ENCODE results near the genes IL24 and PIGR.

GRCh38 chr1:206083256-206083656 is 30.3 kb downstream of the RHEX start:
- PRO-cap: no peak
- RAMPAGE, long total RNA: start-site peak on the plus strand at chr1:206083523-206083599, 24 reads

- PRO-cap: no peak
- RAMPAGE, long total RNA: no peak
Observed at GRCh38 chr1:206203033-206203386, 331 bp upstream of the SRGAP2 start.

DNA sequence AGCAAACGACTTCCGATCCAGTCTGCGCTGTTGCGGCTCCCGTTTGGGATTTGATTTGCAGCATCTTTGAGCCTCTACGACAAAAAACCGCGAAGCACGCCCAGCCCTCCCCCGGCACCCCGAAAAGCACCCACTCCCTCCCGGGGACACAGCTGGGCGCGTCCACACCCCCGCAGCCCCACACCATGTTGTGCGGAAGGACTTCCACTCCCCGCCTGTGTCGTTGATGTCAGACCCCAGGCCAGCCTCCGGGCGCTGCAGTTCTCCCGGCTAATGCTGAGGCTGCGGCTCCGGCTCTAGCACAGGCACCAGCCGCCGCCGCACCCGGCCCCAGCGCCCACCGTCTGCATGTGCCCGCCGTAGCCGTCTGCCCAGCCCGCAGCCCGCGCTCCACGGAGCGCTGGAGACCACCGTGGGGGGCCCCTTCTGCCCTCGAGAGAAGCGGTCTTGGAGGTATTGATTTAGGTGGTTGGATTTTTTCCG is 2.1 kb downstream of the SRGAP2 start:
- PRO-cap: no peak
- RAMPAGE, long total RNA: no peak

GRCh38 chr1:206464385-206465384 is 5.6 kb upstream of the IKBKE start:
- PRO-cap: no peak
- RAMPAGE, long total RNA: no peak

- PRO-cap: no peak
- RAMPAGE, long total RNA: no peak
Observed at GRCh38 chr1:206517947-206518774, 10.8 kb downstream of the RASSF5 start.

- PRO-cap: no peak
- RAMPAGE, long total RNA: no peak
Observed at GRCh38 chr1:206557749-206558755, 50.7 kb downstream of the RASSF5 start.

DNA sequence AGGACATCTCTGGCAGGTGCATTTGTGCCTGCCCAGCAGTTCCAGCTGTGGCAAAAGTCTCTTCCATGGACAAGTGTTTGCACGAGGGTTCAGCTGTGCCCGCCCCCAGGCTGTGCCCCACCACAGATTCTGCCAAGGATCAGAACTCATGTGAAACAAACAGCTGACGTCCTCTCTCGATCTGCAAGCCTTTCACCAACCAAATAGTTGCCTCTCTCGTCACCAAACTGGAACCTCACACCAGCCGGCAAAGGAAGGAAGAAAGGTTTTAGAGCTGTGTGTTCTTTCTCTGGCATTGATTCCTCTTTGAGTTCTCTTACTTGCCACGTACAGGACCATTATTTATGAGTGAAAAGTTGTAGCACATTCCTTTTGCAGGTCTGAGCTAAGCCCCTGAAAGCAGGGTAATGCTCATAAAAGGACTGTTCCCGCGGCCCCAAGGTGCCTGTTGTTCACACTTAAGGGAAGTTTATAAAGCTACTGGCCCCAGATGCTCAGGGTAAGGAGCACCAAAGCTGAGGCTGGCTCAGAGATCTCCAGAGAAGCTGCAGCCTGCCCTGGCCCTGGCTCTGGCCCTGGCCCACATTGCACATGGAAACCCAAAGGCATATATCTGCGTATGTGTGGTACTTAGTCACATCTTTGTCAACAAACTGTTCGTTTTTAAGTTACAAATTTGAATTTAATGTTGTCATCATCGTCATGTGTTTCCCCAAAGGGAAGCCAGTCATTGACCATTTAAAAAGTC is 25.0 kb downstream of the EIF2D start:
- PRO-cap: unidirectional peak, plus-strand start at position 489 of the sequence
- RAMPAGE, long total RNA: no peak

DNA sequence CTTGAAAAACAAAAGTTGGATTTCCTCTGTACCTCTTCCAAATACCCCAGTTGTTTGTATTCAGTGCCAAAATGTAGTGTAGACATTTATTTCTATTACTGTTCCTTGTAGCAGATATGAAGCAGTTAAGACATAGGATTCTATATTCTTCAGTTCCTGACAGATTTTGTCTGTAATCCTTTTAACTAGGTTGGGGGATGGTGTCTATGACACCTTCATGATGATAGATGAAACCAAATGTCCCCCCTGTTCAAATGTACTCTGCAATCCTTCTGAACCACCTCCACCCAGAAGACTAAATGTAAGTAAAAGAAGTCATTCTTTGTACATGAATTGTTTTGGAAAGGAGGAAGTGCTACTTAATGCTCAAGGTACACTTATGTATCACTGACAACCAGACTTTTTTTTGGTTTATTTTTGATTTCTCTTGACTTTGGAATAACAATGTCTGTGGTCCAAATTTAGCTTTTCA is 2.2 kb downstream of the DYRK3 start:
- PRO-cap: no peak
- RAMPAGE, long total RNA: no peak

DNA sequence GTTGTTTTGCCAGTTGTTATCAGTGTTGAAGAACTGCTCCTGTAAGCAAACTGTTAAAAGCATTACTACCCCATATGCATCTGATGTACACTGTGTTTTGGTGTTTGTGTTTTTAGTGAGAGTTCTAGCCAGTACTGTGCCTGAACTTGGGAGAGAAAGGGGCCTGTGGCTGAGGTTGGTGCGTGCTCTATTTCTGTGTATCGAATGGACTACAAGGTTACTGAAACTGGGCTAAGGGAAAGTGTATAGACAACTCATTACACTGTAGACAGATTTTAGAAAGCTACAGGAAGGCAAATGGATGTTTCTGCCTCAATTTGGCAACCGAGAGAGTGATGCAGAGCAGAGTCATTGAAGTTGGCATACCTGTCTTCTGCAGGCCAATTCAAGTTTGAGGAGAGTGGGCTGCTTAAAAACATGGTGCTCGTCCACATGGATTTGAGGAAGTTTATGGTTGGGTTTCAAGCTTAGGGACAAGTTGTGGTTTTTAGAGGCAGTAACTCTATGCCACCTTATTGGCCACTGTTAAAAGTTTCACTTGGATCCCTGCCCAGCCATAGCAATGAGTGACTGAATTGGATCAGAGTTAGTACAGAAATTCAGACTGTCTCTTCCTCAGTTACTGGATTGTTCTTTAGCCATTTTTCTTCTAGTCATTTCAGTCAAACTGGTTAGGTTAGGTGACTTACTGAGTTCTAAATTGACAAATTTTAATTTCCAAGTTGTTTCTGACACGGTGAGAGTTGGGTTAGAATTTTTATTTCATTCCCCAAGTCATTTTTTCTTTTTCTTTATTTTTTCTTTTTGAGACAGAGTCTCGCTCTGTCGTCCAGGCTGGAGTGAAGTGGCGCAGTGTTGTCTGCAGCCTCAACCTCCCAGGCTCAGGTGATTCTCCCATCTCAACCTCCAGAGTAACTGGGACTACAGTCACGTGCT is 17.2 kb downstream of the DYRK3 start:
- PRO-cap: no peak
- RAMPAGE, long total RNA: no peak

DNA sequence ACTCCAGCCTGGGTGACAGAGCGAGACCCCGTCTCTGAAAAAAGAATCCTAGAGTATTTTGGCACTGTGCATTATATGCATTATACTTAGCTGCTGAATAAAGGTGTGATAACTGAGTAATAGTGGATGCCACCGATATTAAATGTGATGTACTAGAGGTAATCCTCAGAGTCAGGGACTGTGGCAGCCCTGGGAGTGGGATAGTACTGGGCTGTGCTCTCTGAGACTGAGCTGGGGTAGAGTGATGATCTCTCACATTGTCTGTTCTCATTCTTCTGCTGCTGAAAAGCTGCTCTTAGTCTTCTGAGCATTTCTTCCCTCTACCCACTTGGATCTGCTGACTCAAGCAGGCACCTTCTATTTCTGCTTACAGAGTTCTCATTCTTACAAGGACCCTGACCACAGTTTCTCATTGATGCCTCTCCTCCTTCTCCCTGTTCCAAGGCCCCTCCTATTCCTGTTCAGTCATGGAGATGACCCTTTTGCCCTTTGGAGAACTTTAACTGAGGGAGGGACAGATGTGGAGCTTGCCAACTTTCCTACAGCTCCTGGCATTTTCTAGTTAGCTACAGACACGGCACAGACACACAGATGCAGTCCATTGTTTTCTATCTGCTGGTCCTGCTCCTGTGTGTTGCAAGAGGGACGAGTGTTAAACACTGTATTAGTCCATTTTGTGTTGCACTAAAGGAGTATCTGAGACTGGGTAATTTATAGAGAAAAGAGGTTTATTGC is 12.1 kb downstream of the MAPKAPK2 start:
- PRO-cap: no peak
- RAMPAGE, long total RNA: start-site peak on the plus strand centred at position 414 of the sequence, 538 bp wide, 23 reads

DNA sequence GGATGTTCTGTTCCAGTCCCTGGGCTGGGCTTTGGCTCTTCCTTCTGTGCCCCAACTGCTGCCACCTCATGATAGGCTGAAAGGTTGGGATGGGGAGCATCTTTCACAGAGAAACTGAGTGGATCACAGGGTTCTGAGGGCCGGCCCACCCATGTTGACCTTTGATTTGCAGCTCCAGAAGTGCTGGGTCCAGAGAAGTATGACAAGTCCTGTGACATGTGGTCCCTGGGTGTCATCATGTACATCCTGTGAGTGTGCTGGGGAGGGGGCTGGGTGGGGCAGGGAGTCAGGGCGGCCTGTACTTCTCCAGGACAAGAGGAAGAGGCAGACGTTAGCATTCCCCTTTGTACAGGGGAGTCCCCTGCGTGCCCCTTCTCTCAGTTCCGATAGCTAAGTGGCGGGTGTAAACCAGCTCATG is 40.0 kb upstream of the IL19 start:
- PRO-cap: no peak
- RAMPAGE, long total RNA: no peak

DNA sequence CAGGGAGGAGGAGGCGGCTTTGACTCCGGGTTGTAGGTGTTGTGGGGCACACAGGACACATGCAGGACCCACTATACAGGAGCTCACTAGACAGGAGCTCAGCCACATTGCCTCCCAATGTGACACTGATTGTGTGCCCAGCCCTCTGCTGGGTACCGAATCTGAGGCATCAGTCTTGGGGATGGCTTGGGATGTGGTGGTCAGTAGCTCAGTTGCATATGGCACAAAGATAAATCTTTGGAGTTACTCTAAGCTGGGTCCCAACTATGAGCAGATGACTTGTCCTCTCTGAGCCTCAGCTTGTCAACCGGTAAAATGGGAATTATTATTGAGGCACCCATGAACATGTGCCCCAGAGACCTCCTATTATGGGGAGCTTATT is 29.1 kb upstream of the IL19 start:
- PRO-cap: no peak
- RAMPAGE, long total RNA: no peak

GRCh38 chr1:206769732-206770452 is 681 bp upstream of the IL19 start:
- PRO-cap: no peak
- RAMPAGE, long total RNA: no peak

DNA sequence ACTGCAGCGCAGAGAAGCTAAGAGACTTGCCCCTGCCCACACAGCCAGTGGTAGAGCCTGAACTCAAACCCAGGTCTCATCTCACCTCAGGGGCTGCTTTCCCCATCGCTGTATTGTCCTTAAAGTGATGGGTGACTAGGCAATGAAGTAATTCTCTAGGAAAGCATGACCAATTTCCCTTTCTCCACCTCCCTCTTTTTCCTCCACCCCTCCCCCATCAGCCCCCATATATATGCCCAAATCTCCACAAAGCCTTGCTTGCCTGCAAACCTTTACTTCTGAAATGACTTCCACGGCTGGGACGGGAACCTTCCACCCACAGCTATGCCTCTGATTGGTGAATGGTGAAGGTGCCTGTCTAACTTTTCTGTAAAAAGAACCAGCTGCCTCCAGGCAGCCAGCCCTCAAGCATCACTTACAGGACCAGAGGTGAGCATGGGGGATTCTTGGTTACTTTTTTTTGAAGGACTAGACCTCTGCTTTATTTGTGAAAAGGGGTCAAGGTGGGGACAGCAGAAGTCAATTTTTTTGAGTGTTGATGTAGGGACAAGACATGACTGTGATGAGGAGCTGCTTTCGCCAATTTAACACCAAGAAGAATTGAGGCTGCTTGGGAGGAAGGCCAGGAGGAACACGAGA is at the start of gene IL24:
IL24 (plus strand) TSS at position 257 of the 639 bp plus-strand sequence.
- PRO-cap: no peak
- RAMPAGE, long total RNA: no peak

DNA sequence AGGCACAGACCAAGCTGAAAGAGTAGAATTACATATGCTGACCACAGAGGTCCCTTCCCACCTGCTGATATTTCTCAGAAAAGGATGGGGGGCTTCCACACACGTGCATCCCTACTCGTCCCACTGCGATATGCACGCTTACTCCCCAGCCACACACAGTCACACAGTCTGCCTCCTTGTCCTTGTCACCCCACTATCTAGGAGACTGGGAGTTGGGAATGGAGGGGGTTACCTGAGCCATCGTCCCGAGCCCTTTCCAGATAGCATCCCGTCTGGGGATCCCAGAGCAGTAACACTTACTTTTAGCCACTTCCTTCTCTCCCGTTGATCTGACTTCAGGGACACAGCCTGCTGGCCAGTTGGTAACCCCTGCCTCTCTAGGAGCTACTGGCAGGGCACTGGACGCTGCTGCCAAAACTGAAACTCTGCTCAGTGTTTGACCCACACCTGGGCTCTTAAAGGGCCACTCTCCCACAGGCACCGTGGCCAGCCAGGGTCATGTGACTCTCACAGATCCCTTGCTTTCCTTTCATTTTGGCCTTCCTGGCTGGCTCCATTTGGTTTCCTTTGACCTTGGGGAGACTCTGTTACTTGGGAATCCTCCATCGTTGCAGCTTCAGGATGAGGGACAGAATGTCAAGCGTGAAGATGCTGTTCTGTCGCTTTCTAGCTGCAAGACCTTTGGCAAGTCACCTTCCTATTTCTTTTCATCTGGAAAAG is at the start of gene PIGR:
PIGR (minus strand) TSS at position 431 of the 720 bp plus-strand sequence.
- PRO-cap: no peak
- RAMPAGE, long total RNA: no peak

- PRO-cap: no peak
- RAMPAGE, long total RNA: no peak
Observed at GRCh38 chr1:207021542-207022672, 10.6 kb downstream of the C1orf116 start.

DNA sequence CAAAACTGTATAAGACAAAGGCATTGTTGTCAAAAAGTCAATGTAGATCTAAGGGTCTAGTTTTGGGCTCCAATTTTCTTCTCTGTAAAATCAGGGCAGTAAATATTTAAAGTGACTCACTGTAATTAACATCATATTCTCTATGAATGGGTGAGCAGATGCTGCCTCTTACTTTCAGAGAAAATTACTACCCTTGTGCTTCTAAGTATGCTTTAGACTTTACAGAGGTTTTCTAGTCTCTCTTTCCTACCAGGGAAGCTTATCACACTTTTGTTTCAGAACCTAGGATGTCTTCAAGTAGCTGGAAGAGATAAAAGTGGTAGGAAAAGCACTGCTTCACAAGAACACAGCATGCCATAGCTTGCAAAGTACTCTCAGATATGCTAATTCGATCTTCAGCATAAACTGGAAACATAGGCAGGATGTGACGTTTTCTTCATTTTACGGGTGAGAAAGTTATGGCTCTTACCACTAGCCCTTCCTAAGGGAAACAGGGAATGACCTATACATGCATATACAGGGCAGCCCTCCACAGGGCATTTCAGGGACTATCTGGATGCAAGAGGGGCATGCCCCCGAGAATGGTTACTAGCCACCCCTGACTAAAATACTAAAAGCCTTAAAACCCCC is 2.7 kb downstream of the C1orf116 start:
- PRO-cap: no peak
- RAMPAGE, long total RNA: no peak

DNA sequence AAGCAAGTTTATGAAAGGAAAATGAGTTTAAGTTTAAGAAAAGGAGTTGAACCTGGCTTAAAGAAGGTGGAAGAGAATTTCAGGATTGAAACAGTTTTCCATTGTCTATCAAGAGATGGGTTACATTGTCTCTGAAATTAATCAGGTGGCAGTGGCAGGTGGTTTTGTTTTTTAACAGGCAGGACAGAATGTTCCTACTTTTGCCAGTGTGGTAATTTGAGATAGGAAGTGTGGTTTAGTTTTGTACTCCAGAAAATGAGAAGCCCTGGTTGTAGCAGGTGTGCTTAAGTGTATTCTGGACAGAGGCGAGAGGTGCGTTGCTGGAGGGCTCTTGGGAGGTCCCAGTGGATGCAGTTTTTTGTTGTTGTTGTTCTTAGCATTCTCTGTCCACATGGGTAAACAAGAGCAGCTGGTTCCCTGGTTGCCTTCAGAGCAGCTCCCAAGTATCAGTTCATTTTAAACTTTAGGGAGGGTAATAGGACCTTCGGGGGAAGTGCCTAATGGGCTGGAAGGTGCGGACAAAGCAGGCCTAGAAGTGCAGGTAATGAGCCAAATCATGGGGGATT is 5.8 kb downstream of the PFKFB2 start:
- PRO-cap: no peak
- RAMPAGE, long total RNA: start-site peak on the plus strand centred at position 304 of the sequence, 227 bp wide, 9 reads

- PRO-cap: no peak
- RAMPAGE, long total RNA: no peak
Observed at GRCh38 chr1:207108979-207109451, 5.0 kb downstream of the C4BPA start.

DNA sequence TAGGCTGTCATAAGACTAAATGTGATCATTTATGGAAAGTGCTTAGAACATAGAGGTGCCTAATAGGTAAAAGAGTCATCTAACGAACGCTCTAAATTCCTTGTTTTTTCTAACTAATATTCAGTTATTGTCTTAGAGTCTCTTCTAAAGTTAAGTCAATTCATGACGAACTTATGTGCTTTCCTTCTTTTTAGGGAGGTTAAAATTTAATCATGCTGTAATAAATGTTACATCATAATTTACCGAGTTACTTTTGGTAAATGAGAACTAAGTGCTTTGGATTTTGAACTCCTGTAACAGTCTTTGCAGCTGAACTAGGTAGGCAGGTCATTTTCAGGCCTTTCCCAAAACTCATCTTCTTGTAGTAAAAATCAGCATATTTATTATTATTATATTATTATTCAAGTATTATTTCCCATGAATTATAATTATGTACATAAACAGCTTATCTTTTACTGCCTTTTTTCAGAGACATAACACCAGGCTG is 81.2 kb upstream of the CD55 start:
- PRO-cap: no peak
- RAMPAGE, long total RNA: no peak